Metastatic Liver Carcinoma in the Adrenal Gland (tissue), 2 donors: ENCODE results near the genes RAB5IF, SRC and RPRD1B.

GRCh38 chr20:36064535-36065638 is 89.7 kb upstream of the EPB41L1 start:
- PRO-cap, 2 experiments, result peak in 2 of 2 experiments; most common plus-strand start chr20:36064881 (in 2); most common minus-strand start chr20:36064725 (in 1)

DNA sequence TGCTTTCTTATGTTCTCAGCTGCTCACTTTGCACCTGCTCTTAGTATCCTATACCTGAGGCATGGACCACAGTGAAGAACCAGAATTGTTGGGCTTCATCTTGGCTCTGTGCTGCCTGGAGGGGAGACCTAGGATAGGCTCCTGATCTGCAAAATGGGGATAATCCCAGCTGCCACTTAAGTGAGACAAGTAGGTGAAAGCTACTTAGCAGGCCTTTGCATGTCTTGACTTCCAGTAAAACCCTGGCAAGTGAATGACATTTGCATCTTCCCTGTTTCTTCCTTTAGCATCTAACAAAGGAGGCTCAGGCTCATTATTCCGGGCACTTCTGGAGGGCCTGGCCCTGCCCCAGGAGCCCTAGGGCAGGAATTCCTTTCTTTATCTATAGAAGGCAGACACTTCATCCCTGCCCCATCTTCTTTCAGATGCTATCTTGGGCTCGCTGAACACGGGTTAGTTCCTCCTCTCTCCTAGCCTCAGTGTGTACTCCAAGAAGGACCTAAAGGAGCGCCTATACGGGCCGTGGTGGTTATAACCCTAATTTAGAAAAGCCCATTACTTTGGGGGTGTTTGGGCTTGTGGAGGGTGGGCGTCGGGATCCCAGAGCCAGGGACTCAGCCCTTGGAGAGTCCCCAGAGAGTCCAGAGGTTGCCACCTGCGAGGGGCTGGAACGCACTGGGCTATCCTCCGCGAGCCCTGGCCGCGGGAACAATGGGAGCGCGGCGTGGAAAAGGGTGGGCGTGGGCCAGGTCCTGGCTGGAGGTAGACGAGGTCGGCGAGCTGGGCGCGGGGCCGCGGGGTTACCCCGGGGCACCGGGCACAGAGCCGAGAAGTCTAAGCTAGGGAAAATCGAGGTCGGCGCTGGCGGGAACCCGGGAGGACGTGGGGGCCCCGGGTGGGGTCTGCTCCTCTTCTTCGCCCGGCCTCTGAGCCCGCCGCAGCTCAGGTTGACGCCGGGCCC is 62.8 kb upstream of the EPB41L1 start:
- PRO-cap, 2 experiments, result no peak in any of the 2 experiments

DNA sequence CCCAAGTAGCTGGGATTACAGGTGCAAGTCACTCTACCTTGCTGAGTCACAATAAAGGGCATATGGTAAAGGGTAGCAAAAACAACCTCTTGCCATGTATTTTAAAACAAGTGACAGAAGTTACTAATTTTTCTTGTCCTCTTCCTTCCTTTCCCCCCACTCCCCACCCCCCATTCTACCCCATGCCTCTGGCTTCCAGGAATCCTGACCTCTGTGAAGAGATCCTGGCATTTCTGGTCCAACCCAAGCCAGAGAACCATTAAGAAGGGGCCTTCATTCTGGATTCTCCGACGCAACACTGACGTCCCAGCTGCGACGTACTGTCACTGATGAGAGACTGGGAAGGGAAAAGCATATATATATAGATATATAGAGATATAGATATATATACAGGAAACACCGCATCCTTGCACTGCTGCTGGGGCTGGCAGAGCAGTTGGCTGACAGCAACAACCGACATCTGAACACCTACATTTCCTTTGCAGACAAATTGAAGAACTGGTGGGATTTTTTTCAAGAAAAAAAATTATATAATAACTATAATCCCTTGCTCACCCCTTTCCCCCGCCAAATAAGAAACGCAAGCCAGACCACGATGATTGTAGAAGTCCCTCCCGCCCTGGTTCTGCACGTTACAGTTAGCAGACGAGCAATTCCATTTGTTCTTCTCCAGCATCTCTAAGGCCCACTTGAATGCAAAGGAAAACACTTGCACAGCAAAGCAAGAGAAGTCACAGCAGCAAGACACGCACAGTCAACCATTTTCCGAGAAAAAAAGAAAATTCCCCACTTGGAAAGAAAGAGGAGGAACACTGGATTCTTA is 6.9 kb upstream of the AAR2 start:
- PRO-cap, 2 experiments, result no peak in any of the 2 experiments

DNA sequence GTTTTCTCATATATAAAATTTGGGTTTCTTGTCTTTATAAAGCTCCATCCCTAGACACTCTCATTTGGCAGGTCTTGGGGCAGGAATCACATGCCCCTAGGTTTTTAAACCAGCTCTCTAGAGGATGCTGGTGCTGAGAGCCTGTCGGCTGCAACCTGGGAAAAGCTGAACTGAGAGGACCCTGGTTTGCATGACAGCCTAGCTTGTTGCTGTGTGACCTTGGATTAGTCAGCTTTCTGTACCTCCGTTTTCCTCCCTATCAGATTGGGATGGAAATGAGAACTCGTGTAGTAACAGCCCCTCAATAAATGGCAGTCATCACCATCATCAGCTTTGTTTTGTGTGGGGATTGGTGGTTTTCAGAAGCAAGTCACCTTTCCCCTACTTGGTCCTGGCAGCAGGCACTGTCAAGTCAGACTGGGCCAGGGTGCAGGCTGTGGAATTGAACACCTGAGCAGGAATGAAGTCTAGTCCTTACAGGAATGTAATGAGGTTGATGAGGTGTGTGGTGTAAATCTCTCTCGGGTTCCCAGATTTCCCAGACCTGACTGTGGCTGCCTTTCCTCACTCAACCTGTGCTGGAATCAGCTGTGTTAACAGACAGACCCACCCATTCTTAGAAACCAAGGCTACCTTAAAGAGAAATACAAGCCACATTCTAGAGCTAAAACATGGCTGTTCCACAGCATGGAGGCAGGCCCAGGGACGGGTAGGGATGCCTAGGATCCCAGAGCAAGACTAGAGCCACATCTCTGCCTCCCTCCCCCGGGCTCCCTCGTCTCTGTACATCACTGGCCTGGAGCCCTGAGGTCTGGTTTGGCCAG is 75.1 kb upstream of the MYL9 start:
- PRO-cap, 2 experiments, result no peak in any of the 2 experiments

GRCh38 chr20:36540114-36540846 is 1.0 kb upstream of the MYL9 start:
- PRO-cap, 2 experiments, result no peak in any of the 2 experiments

- PRO-cap, 2 experiments, result peak in 2 of 2 experiments; most common plus-strand start chr20:36605790 (in 2); most common minus-strand start chr20:36605539 (in 1)
These were observed at the start of gene RAB5IF for GRCh38 chr20:36605344-36606447. Gene RAB5IF (plus strand): TSS chr20:36605779.

DNA sequence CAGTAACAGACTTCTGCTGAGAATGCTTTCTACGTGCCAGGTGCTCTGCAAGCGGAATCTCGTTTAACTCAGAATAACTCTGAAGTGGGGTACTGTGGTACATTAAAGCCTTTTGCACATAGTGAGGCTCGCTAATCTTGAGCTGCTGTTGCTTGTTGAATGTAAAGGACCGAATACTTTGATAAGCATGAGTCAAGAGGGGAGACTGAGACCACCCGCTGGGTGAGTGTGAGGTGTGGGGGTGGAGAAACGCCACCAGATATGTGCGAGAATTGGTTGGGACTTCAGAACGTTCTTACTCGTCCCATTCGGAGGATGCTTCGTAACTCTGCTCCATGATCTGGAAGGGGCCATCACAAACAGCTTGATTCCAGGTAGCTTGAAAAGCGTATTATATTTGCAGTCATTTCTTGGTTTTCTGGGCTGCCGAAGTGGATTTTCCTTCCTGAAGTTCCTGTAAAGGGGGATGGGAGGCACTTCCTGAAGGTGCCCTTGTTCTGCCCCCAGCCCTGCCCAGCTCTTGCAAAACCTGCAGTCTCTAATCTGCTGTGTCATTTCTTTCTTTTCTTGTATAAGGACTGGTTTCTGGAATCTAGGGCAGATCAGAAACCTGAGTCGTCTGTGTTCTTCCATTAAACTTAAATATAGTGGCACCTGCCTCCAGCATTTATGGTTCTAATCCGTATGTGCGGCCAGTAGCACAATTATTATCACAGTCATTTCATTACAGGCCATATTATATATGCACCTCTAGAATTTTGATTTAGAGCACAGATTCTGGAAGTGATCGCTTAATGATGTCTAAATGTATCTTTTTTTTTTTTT is 1.1 kb downstream of the RAB5IF start:
- PRO-cap, 2 experiments, result peak in 2 of 2 experiments; most common plus-strand start position 570 of the sequence (in 2); most common minus-strand start position 458 of the sequence (in 2)

DNA sequence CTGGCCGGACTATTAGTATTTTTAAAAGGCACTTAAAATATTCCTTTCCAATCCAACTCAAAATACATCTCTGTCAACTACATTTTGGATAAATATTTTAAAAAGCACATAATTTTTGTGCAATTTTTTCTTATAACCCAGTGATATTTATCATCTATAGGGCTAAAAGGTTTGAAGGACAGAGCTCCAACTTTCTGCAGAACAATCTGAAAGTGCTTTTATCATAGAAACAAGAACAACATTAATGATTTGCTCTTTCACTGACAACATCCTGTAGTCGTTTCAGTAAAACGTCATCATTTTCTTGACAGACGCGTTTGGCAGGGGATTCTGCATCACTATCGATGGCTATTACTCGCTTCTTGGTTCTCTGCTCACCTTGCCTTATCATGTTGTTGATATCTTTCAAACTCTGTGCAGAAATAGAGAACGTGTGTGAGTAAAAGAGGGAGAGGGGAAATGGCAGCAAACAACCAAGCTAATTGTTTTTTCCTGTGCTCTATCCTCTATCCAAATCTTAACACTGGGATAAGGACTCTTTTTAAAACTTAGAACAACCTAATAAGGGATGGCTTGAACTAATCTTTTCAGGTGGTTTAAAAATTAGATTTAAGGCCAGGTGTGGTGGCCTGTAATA is 47.1 kb upstream of the SAMHD1 start:
- PRO-cap, 2 experiments, result no peak in any of the 2 experiments

- PRO-cap, 2 experiments, result no peak in any of the 2 experiments
These were observed 51.8 kb downstream of the RBL1 start for GRCh38 chr20:37044032-37044419.

DNA sequence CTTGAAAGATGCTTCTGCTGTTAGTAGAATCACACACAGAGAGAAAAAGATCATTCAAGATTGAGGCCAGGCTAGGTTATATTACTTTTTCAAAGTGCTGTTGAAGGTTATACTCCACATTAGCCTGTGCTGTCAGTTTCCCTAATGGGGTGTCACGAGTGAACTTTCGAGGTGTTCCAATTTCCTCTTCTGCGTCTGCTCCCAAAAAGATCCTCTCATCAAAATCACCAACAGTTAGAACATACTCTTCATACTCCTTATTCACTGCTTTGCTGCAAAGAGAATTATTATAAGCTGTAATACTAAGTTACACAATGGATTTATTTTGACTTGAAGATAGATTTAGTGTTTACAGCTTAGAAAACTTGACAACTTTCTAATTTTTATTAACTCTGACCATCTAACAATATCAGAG is 33.8 kb downstream of the RBL1 start:
- PRO-cap, 2 experiments, result no peak in any of the 2 experiments

DNA sequence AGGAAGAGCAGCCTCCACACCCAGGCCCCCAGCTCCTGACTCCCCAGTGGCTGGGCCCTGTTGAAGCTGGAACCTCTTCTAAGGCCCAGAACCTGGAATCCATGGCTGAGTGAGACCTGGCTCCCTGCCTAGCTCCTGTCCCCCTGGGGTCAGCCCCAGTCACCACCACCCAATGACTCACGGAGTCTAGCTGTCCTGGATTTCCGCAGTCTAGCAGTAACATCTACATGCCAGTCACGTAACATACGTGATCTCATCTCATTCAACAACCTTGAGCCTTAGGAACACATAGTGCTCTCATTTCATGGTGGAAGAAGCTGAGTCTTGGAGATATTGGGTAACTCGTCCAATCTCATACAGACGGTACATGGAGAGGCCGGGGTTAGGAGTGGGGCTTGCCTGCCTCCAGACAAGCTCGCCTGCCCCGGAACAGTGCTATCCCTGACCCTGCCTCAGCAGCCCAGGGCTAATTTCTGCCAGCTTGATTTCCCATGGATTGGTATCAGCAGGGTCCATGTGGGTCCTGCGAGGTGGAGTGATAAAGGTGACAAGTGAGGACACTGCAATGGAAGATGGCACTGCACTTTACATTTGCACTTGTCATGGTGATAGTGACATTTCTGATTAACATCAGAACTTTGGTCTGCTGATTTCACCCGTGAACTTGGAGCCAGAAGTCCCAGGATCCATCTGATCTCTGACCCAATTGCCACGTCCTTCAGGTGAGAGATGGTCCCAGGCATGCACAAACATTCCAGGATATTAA is 9.5 kb upstream of the GHRH start:
- PRO-cap, 2 experiments, result no peak in any of the 2 experiments

- PRO-cap, 2 experiments, result no peak in any of the 2 experiments
These were observed 26.9 kb downstream of the MANBAL start for GRCh38 chr20:37316130-37316977.

DNA sequence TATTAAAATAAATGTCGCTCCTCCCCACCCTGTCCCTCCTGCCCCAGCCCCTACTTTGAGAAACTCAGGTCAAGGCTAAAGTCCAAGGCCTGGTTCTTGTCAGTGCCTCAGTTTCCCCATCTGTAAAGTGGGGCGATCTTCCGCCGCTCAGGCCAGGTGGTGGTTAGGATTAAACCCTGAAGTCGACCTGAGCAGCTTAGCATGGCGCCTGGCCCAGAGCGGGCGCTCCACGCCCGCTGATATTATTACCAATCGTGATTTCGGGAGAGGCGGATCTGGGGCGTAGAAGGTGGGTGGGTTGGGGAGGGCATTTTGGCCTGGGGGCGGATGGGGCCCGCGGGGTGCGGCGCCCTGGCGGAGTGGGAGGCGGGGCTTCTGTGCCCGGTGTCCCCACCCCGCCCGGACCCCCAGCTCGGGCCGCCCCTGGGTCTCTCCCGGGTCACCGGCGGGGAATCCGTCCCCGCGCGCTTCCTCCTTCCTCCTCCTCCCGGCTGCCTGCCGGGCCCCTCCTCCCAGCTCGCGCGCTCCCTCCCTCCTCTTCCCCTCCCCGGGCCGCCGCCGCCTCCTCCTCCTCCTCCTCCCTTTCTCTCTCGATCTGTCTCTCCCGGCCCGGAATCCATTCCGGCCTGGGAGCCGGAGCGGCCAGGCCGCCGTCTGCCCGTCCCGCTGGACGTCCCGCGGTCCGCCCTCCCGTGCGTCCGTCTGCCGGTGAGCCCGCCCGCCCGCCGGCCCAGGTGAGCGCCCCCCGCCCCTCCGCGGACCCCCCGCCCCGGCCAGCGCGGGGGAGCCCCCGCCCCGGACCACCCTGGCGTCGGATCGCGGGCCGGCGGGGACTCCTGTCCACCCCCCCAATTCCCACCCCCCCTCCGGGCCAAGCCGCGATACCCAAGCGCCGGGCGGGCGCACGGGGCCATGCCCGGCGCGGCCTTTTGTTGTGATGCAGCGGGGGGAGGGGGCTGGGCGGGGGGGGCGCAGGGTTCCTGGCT is at the start of gene SRC:
Gene SRC, plus strand, starts transcription at position 619 of the 986 bp plus-strand sequence.
- PRO-cap, 2 experiments, result peak in 2 of 2 experiments; most common plus-strand start position 519 of the sequence (in 1); most common minus-strand start position 497 of the sequence (in 2)

- PRO-cap, 2 experiments, result no peak in any of the 2 experiments
These were observed 2.1 kb upstream of the NNAT start for GRCh38 chr20:37518761-37519594.

- PRO-cap, 2 experiments, result no peak in any of the 2 experiments
These were observed 1.6 kb downstream of the NNAT start for GRCh38 chr20:37522245-37523541.

DNA sequence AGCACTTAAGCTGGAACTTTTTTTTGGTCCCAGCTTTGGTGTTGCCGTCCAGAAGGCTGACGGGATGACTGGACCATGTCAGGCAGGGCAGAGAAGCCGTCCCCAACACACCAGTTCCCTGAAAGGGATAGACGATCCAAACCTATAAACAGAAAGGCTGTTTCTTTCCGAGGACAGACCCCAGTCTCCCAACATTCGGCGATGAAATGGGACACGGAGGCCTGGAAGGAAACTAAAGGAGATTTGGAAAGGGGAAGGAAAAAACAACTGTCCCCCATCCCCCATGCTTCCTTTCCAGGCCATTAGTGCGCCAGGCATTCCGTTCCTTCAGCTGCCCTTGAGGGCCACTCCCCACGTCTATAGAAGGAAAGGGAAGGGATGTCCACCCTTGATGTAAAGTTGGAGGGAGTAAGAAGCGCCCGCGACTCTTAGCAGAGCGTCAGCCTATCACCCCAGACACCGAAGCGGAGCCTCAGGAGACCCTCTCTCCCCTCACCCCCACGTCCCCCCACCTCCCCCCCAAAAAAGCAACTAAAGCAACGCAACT is 756 bp downstream of the BLCAP start:
- PRO-cap, 2 experiments, result no peak in any of the 2 experiments

GRCh38 chr20:37789293-37790076 is 95.7 kb downstream of the CTNNBL1 start:
- PRO-cap, 2 experiments, result no peak in any of the 2 experiments

DNA sequence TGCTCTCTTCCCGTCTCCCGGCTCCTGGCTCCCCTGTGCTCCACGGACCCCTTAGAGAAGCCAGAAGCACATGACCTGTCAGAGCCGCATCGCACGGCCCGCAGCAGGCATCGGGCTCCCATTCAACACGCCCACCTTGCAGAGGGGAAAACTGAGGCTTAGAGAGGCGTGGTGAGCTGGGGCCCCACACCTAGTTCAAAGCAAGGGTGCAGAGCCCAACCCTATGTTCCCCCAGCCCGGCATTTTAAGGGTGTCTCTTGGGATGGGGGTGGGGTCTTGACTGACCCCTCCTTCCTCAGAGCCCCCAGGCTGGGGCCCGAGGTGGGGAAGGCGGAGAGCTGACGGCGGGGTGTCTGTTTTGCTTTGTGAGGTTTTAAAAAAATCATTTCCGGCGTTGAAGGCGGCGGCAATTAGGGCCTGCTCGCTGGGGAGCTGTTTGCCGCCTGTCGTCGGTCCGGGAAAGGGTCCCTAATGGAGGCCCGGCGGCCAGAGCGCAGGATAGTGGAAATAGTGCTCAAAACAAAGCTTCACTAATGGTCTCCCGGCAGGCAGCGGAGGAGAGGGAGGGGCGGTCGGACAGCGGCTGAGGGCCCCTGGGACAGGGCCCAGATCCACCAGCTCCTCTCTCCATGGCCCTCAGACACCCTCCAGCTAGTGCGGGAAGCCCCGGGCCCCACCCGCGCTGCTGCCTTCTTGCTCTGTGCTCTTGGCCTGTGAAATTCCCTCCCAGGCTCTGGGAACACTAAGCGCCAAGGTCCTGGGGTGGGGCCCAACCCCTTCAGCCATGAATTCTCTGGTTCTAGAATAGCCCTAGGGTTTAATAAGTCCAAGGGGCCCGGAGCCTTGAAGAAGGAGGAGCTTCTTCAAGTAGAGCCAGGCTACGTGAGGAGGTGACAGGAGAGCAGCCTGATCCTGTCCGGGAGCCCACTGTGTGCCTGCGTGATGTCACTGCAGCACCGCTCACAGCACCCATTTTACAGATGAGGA is 12.0 kb downstream of the VSTM2L start:
- PRO-cap, 2 experiments, result no peak in any of the 2 experiments

GRCh38 chr20:38033317-38034296 is at the start of gene RPRD1B:
Gene RPRD1B (plus strand): TSS chr20:38033746.
- PRO-cap, 2 experiments, result peak in 2 of 2 experiments; most common plus-strand start chr20:38033560 (in 2); most common minus-strand start chr20:38033442 (in 2)

DNA sequence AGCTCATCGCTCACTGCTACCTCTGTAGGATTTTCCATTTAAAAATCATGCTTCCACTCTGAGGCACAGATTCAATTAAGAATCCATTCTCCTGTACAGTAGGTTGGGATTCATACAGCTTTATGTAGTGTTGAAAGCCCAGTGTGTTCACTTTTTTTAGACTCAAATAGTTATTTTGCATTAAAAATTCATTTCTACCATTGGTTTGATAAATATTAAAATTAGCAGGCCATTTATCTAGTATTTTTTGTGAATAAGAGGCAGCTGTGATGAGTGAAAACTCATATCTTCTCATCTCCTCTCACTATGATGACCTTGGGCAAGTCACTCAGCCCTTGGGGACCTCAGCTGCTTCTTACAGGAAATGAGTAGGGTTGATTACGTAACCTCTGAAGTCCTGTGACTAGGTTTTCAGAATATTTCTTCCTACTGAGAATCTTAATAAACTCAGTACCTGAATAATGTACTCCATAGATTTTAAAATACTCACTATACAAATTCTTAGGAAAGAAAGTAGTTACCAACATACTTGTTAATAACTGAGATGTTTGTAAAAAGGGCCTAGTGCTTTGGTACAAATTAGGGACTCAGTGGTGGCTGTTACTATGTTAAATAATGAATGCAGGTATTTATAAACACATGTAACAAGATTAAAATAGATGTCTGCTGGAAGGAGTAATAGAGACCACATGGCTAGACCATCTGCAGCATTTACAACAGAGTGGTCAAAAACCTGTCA is 60.8 kb downstream of the RPRD1B start:
- PRO-cap, 2 experiments, result no peak in any of the 2 experiments